Ishikawa (cell line): ENCODE measurements around the gene ST8SIA2.

DNA sequence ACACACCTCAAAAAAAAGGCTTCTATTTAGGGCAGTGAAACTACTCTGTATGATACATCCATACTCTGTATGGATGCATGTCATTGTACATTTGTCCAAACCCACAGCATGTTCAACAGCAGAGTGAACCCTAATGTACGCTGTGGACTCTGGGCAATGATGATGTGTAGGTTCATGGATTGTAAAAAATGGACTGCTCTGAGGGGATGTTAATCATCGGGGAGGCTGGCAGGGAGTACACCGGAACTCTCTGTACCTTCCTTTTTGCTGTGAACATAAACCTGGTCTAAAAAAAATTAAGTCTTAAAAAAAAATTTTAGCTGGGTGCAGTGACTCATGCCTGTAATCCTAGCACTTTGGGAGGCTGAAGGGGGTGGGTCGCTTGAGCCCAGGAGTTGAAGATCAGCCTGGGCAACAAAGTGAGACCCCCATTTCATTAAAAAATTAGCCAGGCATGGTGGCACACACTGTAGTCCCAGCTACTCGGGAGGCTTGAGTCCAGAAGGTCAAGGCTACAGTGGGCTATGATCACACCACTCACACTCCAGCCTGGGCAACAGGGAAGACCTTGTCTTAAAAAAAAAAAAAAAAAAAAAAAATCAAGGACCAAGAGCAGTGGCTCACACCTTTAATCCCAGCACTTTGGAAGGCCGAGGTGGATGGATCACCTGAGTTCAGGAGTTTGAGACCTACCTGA is 49.6 kb upstream of the BLM start:
- RRBS, result no CpG with 5 or more reads among the region's 6 CpGs

GRCh38 chr15:90680678-90680887 is 36.6 kb upstream of the BLM start:
- RRBS, result no CpG with 5 or more reads among the region's 3 CpGs

DNA sequence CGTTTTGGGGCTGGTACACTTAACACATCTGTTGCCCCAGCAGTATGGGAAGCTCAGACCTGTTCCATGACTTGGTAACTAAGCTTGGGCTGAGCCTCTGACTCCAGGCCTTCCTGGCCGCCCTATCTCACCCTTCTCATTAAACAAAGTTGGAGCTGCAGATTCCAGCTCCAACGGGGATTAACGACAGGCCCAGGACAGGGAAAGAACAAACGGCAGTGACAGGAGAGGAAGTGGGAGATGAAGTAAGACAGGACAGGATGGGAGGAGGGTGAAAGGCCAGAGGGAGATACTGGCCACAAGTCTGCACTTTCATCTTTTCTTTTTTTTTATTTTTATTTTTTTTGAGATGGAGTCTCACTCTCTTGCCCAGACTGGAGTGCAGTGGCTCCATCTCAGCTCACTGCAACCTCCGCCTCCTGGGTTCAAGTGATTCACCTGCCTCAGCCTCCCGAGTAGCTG is 8.5 kb upstream of the FURIN start:
- RRBS, result no CpG with 5 or more reads among the region's 7 CpGs

DNA sequence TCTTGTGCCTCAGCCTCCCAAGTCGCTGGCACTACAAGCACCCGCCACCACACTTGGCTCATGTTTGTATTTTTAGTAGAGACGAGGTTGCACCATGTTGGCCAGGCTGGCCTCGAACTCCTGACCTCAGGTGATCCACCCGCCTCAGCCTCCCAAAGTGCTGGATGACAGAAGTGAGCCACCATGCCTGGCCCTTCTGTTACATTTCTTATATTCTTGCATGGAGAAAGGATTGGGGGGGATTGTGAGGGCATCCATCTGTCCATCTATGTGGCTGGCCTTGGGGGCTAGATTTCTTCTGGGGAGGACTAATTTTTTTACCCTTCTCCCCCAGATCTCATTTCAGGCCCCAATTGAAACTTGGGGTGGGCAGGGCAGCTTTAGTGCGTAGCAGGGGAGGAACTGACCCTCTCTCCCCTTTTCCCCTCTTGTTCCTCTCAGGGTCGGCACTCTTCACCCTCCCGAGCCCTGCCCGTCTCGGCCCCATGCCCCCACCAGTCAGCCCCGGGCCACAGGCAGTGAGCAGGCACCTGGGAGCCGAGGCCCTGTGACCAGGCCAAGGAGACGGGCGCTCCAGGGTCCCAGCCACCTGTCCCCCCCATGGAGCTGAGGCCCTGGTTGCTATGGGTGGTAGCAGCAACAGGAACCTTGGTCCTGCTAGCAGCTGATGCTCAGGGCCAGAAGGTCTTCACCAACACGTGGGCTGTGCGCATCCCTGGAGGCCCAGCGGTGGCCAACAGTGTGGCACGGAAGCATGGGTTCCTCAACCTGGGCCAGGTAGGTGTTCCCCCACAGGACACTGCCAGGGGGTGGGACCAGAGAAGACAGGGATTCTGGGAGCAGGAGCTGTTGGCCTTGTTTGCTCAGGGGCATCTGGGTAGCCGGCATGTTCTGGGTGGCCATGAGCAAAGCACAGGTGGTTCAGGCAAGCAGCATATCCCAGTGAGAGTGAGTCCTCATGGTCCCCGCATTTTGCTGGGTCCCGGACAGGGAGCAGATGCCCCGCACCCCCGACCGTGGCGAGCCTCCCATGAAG is 7.1 kb downstream of the FURIN start:
- RRBS, result 95% methylated on average over 6 of the region's 25 CpGs

DNA sequence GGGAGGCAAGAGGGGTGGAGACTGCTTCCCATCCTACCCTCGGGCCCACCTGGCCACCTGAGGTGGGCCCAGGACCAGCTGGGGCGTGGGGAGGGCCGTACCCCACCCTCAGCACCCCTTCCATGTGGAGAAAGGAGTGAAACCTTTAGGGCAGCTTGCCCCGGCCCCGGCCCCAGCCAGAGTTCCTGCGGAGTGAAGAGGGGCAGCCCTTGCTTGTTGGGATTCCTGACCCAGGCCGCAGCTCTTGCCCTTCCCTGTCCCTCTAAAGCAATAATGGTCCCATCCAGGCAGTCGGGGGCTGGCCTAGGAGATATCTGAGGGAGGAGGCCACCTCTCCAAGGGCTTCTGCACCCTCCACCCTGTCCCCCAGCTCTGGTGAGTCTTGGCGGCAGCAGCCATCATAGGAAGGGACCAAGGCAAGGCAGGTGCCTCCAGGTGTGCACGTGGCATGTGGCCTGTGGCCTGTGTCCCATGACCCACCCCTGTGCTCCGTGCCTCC is 2.3 kb upstream of the FES start:
- RRBS, result no CpG with 5 or more reads among the region's 11 CpGs

DNA sequence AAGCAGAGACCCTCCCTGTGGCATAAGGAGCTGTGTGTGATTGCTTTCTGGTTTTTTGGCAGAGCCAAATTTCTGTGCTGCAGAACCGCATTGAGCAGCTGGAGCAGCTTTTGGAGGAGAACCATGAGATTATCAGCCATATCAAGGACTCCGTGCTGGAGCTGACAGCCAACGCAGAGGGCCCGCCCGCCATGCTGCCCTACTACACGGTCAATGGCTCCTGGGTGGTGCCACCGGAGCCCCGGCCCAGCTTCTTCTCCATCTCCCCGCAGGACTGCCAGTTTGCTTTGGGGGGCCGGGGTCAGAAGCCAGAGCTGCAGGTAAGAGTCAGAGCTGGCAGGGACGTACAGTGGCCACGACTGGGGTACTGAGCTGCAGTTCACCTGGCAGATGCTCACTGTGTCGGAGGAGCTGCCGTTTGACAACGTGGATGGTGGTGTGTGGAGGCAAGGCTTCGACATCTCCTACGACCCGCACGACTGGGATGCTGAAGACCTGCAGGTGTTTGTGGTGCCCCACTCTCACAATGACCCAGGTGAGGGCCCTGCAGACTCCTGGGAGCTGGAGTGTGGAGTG is 2.2 kb downstream of the MAN2A2 start:
- RRBS, result 97% methylated on average over 2 of the region's 19 CpGs

DNA sequence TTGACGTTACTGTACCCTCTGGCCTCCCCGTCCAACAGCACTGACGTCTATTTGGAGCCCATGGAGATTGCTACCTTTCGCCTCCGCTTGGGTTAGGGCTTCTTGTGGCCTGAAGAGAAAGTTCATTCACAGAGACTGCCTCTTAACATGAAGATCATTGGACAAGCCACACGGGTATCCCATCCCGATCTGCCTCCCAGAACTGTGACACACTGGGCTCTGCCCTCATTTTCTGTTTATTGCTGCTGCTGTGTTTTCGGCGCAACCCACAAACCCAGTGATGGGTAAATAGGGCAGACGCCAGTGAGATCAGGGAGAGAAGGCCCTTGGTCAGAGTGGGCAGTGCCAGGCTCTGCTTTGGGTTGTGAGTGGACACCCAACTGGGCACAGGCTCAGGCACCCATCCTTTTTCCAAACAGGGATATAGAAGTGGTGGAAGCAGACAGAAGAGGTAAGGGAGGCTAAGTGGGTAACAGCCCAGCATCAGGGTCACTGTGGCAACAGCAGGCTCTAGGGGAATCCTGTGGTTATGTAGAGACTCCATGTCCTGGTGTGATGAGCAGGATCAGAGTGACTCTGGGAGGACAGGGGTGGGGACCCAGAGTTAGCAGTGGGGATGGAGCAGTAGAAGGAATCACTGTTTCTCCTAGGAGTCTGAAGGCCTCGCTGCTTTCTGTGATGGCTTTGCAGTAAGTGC is 12.5 kb downstream of the HDDC3 start:
- RRBS, result no CpG with 5 or more reads among the region's 11 CpGs

- RRBS, result 4% methylated on average over 3 of the region's 9 CpGs
Measured at GRCh38 chr15:90934307-90934695, 784 bp upstream of the UNC45A start.

DNA sequence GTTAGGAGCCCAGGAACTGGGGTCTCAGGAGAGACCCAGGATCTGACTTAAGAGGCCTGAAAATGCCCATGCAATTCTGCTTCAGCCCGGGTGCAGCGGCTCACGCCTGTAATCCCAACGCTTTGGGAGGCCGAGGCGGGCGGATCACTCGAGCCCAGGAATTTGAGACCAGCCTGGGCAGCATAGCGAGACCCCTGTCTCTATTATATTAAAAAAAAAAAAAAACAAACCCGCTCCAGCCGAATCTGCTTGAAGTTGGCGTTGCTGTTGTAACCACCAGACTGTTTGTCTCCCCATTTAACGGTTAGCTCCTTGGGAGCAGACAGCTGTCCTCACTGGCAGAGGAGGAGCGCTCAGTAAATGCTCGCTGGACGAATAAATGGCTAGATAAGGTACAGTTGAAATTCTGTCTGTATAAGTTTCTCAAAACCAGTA is 825 bp downstream of the RCCD1 start:
- RRBS, result no CpG with 5 or more reads among the region's 16 CpGs

- RRBS, result 2% methylated on average over 4 of the region's 13 CpGs
Measured at GRCh38 chr15:91055861-91056474, 33.6 kb upstream of the VPS33B start.

- RRBS, result no CpG with 5 or more reads among the region's 3 CpGs
Measured at GRCh38 chr15:91059396-91059759, 37.0 kb upstream of the VPS33B start.

- RRBS, result no CpG with 5 or more reads among the region's 11 CpGs
Measured at GRCh38 chr15:91469903-91470413, 369.9 kb downstream of the SV2B start.

GRCh38 chr15:91857168-91858282 is 4.0 kb downstream of the SLCO3A1 start:
- RRBS, result no CpG with 5 or more reads among the region's 7 CpGs

- RRBS, result no CpG with 5 or more reads among the region's 14 CpGs
Measured at GRCh38 chr15:91866469-91867427, 13.2 kb downstream of the SLCO3A1 start.

DNA sequence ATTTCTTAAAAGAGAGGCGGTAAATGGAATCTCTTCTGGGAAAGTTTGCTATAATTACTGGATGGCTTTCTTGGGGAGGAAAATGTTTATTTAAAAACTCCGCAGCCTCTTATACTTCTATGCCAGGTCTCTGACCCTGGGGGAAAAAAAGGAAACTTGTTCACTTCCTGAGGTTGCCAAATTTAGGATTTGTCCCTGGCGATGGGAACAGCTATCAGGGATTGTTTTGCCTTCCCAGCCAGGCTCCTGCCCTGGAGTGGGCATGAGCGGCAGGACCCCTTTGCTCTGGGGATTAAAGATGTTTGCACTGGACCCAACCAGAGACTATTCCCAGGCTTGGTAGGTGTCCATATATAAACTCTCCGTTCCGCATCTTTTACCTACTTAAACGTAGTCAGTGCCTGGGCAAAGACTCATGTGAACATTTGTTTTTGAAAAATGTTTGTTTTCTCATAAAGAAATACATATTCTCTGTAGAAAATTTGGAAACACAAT is 175.6 kb downstream of the SLCO3A1 start:
- RRBS, result no CpG with 5 or more reads among the region's 7 CpGs

- RRBS, result no CpG with 5 or more reads among the region's 3 CpGs
Measured at GRCh38 chr15:92184809-92185040, 209.0 kb upstream of the ST8SIA2 start.

DNA sequence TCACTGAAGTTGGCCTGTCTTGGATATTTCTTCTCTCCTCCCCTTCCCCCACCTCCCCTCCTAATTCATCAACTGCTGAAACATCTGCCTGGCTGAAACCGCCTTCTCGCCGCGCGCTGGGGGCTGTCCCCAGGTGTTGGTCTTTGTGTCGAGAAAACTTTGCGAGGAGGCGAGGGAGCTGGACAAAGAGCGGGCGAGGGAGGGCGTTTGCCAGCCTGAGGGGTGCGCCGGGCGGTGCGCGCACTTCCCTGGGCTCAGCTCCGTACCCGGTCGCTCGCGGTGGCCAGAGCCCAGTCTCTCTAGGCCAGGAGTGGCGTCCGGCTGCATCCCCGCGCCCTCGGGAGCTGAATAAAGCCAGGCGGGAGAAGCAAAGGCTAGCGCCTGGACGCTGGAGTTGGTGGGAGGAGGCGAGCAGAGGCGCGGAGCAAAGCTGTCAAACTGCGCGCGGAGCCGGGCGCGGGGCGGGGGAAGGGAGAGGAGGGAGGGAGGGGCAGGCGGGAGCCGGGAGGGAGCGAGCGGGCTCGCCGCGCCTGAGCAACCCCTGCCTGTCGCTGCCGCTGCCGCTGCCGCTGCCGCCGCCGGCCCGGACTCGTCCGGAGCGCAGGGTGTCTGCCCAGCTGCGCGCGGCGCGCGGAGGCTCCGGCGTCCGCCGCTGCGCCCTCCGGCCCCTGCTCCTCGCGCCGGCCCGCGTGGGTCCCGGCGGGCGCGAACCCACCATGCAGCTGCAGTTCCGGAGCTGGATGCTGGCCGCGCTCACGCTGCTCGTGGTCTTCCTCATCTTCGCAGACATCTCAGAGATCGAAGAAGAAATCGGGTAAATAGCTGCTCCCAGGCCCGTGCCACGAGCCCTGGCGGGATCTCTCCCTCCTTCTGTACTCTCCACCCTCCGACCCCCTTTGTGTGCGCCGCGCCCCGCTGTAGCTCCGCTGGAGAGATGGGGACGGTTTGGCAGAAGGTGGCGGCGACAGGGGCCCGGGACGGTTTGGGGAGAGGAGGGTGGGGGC is at the start of gene ST8SIA2:
TSS of gene ST8SIA2 (plus strand) at position 533 of the 1,004 bp plus-strand sequence.
- RRBS, result 9% methylated on average over 40 of the region's 100 CpGs

GRCh38 chr15:92652587-92653085 is 2.9 kb downstream of the FAM174B start:
- RRBS, result no CpG with 5 or more reads among the region's 9 CpGs

DNA sequence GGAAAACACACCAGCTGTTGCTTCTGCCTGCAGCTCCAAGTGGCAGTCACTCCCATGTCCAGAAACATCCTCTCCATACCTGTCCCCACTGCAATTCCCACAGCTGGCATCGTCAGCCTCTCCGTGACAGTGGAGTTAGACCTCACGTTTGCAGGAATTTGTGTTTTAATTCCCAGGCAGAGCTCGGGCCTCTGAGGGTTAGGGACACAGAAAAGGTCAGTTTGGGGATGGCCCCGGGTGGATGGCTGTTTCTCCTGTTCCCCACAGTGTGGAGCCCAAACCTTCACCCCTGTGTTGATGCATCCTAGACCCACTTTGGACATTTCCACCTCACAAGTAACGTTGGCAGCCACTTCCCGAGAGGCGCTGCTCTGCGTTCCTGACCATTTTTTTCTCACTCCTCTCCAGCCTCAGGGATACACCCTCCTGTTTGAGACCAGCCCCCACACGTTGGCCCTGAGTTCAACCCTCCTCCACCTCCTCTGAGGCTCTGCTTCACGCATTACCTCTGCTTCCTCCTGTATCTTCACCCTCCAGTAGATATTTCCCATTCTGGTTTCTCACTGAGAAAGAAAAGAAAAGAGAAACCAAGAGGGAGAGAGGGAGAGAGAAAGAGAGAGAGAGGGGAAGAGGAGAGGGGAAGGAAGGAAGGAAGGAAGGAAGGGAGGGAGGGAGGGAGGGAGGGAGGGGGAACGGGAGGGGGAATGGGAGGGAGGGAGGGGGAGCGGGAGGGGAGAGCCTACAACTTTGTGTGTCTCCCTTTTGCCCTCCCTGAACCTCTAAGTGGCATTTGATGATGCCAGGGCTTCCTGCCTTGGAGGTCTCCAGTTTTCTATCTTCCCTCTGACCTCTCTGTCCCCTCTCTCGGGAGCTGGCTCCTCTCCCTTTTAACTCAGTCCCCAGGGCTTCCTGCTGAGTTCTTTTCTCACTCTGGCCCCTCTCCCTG is 12.1 kb upstream of the FAM174B start:
- RRBS, result no CpG with 5 or more reads among the region's 14 CpGs

DNA sequence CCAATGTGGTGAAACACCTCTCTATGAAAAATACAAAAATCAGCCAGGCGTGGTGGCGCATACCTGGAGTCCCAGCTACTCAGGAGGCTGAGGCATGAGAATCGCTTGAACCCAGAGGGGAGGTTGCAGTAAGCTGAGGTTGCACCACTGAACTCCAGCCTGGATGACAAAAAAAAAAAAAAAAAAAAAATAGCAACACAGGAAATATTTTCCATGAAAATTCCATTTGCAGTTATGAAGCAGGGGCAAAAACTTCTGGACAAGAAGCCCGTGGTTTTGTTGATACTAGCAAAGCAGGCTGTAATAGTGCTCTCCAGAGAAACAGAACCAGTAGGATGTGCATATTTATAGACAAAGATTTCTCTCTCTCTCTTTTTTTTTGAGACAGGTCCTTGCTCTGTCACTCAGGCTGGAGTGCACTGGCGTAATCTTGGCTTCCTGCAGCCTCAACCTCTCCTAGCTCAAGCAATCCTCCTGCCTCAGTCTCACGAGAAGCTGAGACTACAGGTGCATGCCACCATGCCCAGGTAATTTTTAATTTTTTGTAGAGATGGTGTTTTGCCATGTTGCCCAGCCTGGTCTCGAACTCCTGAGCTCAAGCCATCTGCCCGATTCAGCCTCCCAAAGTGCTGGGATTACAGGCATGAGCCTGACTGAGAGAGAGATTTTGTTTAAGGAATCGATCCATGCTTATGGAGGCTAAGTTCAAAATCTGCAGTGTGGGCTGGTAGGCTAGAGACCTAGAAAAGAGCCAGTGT is 67.1 kb upstream of the CHD2 start:
- RRBS, result no CpG with 5 or more reads among the region's 9 CpGs